ENCODE data around the gene CCR4.

DNA sequence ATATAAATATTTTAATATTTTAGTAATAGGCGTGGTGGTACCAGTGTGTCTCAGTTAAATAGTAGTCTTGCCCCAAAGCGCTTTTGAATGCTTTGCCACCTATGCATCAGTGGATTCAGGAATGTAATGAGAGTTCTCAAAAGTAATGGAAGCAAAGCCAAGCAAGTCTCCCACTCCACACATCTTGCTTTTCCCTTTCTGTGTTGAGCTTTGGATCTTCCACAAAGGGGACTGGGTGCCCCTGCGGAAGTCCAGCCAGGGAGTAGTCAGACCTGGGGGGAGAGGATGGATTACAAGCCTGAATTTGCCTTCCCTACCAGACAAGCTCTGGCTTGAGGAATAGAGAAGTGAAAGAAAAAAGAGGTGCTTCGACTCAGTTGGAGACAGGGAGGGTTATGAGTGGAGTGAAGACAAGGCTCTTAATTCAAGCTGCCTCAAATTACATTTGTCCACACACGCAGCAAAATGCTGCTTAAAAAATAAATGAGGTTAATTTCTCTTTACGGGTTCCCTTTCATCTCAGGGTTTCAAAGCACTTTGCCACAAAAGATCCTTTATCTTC is 48.9 kb upstream of the SLC4A7 start:
- PRO-cap: no peak

GRCh38 chr3:27632501-27633681 is 89.2 kb downstream of the EOMES start:
- PRO-cap: bidirectional peak, plus-strand start at chr3:27632821, minus-strand start at chr3:27632907; bidirectional peak, plus-strand start at chr3:27633373, minus-strand start at chr3:27633352

GRCh38 chr3:27639293-27639885 is 82.7 kb downstream of the EOMES start:
- PRO-cap: unidirectional peak, minus-strand start at chr3:27639506

DNA sequence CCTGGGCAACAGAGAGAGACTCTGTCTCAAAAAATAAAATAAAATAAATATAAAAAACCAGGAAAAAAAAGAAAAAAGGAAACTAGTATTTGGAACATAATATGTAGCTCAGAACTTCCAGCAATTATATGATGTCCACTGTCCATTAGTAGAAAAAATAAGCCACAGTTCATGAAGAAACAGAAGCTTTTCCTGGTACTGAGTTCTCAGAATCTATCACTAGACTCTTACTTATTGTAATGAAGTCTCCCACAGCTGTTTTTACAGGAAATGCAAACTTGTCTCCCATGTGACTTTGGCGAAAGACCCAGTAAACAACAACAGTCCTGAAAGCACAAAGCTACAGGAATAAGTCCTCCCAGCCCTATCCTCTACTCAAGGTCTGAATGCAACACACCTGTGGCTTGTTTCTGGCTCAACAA is 55.9 kb downstream of the EOMES start:
- PRO-cap: no peak

DNA sequence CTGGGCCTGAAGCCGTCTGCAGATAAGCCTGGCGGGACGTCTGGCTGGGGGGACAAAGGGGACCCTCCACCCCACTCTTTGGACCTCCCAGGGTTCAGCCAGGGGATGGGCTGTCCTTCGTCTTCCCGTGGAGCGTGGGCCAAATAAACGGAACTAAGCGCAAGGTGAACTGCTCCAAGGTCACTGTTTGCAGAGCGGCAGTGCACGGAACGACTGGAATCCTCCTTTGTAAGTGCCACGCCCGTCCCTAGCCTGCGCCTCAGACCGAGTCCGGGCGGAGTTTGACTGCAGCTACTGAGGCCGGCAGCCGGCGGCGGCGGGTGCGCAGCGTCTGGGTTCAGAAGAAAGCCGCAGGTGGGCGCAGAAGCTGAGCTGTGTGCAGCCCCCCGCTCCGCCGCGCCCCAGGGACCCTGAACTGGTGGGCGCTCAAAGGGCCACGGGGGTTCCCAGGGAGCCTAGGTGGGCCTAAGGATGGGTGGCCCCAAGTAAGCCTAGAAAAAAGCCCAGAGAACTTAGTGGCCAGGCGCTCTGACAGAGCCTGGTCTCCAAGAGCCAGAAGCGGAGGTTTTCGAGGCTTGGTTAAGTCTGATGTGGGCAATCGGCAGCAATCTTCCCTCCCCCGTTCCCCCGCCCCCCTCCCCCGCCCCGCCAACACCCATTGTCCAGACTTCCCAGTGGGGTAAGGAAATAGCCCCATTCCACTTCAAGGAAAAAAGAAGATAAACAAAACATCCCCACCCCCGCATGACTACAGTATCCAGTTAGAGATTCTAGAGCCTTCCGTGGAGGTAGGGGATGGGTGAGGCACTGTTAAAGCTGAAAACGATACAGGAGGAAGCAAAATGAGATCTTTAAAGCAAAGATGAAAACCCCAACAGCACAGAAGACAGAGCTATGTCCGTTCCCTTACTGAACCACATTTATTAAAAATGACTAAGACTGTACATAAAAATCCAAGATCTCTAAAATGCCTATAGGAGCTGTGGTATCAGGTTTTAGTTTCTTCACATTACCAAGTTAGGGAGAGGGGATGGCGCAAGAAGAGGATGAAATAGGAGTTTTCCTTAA is 6.7 kb downstream of the EOMES start:
- PRO-cap: no peak

- PRO-cap: bidirectional peak, plus-strand start at chr3:28349774, minus-strand start at chr3:28349594
Measured at GRCh38 chr3:28349733-28350163, 1.1 kb upstream of the AZI2 start.

GRCh38 chr3:29282004-29282349 is 1.1 kb downstream of the RBMS3 start:
- PRO-cap: no peak

DNA sequence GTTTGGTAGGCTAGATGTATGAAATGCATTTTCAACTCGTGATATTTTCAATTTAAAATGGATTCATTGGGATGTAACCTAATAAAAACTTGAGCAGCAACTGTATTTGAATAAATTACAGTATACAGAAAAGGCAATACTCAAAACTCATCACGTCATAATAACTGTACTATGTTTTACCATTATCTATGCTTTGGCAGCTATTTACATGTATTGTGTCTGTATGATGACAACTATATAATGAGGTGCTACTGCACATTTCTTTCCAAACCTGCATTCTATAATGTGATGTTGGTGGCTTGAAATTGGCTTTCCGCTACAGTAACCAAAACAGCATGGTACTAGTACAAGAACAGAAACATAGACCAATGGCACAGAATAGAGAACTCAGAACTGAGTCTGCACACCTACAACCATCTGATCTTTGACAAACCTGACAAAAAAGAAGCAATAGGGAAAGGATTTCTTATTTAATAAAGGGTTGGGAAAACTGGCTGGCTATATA is 93.8 kb downstream of the RBMS3 start:
- PRO-cap: no peak

DNA sequence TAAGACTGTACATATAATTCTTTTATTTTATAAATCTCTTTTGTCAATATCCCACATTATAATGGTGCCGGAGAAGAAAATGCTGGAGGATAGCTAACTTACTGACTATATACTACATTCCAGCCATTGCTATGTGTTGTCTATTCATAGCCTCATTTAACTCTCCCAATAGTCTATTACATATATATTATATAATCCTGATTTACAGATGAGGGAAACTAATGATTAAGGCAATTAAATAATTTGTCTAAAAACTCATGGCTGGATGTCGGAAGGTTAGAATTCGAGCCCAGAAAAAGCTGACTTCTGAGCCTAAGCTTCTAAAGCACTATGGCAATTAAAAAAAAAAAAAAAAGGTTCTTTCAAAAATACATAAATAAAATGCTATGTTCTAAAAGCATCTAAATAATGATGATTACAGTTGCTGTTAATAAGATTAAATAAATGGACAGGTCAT is 318.4 kb upstream of the TGFBR2 start:
- PRO-cap: unidirectional peak, minus-strand start at position 299 of the sequence

GRCh38 chr3:30614192-30614828 is 7.9 kb downstream of the TGFBR2 start:
- PRO-cap: no peak

- PRO-cap: unidirectional peak, plus-strand start at chr3:30646361; unidirectional peak, plus-strand start at chr3:30646455
Measured at GRCh38 chr3:30646198-30646595, 39.8 kb downstream of the TGFBR2 start.

DNA sequence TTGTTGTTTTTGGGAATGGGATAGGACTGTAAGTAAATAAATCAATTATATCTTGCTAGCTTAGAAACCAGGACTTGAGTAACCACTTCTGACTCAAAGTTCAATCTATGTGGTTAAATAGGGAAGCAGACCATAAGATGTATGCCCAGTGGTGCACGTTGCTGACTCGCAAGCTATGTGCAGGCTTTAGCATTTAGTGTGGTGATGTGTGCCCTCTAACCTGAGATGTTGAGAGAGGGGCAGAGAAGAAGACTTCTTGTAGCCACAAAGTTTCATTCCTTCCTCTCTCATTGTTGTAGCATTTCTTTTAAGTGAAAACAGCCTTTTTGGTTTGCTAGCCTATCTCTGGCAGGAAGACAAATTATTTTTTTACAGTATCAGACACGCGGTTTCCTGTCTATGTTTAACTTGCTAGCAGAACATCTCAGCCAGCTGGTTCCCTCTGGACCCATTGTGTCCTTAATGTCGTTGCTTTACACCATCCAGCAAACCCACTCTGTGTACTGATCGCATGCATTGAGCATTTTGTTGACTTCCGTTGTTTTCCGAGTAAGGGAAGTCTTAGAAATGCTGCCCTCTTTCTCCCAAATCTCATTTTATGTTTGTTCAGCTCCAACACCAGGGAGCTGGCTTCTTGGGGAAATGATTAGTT is 52.1 kb downstream of the TGFBR2 start:
- PRO-cap: no peak

GRCh38 chr3:30664006-30664218 is 57.5 kb downstream of the TGFBR2 start:
- PRO-cap: no peak

DNA sequence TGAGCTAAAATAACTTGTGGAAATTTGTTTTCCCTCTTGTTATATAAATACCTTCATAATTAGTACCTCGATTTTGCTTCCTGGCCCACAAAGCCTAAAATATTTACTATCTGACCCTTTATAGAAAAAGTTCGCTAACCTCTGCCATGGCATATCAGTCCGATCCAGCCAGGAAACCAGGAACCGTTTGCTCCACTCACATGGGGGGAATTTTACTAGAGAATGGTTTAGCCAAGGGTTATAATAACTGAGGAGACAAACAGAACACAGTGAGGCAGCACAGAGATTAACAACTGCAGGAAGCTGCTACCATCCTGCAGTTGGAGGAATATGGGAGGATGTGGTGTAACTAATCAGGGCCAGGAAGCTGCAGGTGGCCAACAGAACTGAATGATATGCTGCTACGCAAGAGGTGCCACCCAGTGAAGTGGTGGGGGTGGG is 306.5 kb upstream of the STT3B start:
- PRO-cap: no peak

DNA sequence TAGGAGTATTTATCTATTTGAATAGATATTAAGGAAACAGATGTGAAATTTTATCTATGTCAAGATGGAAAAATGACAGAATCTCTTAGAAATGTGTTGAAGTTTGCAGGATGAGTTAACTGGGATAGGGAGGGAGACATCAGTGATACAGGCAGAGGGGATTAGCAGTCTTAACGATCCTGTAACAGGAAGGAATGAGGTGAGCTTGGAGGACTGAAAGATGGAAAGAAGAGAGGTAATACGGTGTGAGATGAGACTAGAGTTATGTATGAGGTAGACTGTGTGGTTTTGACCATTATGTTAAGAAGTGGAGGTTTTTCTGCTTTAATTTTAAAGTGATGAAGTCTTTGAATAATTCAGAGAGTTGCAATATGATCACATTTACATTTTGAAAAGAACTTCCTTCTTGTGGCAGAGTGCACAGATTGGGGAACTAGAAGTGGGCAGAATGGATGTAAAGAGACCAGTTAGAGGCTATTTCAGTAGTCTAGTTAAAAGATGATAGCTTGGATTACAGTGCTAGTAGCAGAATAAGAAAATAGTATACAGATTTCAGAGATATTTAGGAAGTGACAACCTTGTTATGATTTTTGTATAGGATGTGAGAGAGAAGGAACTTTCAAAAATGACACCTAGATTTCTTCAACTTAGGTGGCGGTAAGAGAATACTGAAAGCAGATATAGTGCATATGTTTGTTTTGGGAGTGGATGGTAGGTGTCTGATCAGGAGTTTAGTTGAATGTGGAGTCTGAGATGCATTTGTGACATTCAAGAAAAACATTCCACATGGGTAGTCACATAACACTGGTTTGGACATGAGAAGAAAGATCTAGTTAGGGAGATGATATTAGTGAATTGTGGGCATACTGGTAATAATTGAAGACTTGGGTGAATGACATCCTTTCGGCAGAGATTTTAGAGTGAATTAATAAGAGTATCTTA is 40.5 kb downstream of the STT3B start:
- PRO-cap: no peak

- PRO-cap: no peak
Measured at GRCh38 chr3:31579693-31580370, 47.1 kb downstream of the STT3B start.

DNA sequence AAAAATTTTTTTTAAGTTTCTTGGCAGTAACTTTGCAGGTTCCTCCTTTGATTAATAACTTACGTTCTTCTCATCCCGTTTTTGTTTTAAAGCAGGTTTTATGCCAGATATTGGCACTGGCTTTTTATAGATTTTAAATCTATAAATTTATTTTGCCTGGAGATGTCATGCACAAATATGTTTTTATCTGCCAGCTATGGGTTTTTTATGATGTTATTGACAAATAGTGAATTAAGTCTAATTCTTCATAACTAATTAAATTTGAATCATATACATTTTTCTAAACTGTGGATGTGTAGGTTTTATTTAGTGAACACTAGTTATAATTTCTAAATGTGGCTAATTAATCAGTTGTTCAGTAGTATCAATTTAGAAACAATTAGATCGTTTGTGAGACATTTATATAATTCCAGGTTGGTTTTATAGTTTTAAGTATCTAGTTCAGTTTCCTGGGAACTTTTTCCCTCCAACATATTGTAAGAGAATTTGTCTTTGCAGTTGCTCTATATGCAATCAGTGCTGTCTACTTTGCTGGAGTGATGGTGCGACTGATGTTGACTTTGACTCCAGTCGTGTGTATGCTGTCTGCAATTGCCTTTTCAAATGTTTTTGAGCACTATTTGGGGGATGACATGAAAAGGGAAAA is 89.0 kb downstream of the STT3B start:
- PRO-cap: no peak

GRCh38 chr3:32152219-32152971 is 46.0 kb downstream of the GPD1L start:
- PRO-cap: no peak

DNA sequence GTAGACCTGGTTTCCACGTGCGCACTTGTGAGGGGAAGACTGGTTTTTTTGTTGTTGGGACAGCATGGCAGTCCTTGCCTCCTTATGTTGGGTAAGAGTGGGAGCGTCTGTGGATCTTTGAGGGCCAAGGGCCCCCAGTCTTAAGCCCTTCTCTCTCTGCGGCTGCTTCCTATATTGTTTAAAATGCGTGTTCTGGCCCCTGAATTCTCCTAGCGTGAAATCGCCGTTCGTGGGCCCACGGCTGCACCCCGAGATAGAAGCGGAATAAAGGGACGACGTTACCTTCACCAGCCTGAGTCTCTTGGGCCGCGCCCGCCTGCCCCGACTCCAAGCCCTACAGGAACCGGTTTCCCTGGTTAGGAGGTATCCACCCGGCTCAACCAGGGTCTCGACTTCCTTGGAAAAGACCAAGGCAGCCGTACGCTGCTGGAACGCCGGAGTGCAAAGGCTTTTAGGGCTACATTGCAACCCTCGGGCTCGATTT is 1.7 kb downstream of the TRIM71 start:
- PRO-cap: bidirectional peak, plus-strand start at position 392 of the sequence, minus-strand start at position 303 of the sequence

- PRO-cap: unidirectional peak, plus-strand start at chr3:32951644
Measured at GRCh38 chr3:32951313-32951758, at the start of gene CCR4. Gene CCR4, plus strand, starts transcription at chr3:32951644.